Cardiac fibroblast (primary cell): ENCODE measurements around a stretch of chr11.

DNA sequence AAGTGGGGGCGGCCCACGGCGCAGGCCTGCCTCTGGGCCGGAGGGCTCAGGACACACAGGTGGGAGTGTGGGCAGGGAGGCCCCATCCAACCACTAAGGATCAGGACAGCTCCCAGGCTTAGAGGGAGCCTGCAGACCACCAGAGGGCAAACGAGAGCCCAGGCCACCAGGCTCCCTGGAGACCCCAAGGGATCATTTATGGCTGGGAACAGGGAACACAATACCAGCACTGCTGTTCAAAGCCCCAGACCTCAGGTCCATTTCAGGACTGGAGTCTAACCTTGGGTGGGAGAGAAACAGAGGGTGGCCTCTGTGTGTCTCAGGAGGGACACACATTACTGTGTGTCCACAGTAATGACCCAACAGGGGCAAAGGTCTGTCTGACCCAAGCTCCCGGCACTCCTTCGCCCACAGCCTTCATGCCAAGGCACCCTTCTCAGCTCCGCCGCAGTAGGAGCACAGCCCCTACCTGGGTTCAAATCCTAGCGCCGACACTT is 8.5 kb downstream of the EHD1 start:
- RRBS: no CpG with 5 or more reads among the region's 11 CpGs

- RRBS: no CpG with 5 or more reads among the region's 9 CpGs
These were observed 2.5 kb downstream of the EHD1 start for GRCh38 chr11:64875894-64876427.

DNA sequence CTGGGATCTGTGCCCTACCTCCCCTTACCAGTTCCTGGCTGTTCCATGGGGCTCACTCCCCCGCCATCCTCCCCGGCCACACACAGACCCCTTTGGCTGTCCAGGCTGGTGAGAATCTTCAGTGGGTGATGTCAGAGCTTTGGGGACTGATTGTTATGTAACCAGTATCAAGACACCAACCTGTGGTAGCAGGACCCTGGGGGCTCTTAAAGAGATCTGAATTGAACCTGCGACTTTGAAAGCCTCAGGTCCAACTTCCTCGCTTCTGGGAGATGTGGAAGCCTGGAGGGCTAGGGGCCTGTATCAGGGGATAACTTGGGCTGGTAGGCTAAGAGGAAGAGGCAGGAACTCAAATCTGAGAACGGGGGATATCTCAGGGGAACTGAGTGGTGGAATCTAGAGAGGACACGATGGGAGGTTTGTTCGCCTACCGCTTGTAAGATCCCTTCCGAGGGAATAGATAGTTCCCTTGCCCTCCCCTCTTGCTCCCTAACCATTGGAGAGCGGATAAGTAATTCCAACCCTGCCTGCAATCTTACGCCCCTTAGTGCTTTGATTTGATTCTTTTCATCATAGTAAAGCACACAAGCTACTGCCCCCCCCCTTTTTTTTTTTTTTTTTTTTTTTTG is 1.3 kb upstream of the EHD1 start:
- RRBS: no CpG with 5 or more reads among the region's 11 CpGs

GRCh38 chr11:64906488-64906944 is 10.5 kb downstream of the ATG2A start:
- RRBS: no CpG with 5 or more reads among the region's 11 CpGs

- RRBS: no CpG with 5 or more reads among the region's 12 CpGs
These were observed 8.7 kb downstream of the ATG2A start for GRCh38 chr11:64908295-64908688.

- RRBS: 76% methylated on average over 5 of the region's 24 CpGs
These were observed 2.2 kb downstream of the PPP2R5B start for GRCh38 chr11:64926550-64927172.

DNA sequence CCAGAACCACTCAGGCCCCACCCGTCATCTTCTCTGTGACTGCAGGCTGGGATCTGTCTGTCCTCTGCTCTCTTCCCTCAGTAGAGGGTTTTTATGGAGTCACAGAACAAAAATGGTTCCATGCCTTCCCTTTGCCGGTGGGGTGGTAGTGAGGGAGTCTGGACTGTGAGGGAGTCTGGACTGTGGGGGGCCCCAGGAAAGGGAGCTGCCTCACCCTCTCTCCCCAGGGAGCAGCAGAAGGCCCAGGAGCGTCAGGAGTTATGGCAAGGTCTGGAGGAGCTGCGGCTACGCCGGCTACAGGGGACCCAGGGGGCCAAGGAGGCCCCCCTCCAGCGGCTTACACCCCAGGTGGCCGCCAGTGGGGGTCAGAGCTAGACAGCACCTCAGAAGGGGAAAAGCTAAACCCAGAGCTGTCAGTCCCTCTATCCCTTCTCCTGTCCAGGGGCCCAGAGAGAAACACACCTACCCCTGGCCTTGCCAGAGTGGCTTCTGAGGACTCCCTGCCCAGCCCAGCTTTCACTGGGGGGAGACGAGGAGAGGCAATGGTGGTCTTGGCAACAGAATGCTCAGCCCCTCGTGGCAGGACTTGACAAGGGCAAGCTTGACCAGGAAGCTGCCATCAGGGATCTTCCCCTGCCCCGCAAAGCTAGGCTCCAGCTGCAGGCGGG is 2.1 kb downstream of the GPHA2 start:
- RRBS: no CpG with 5 or more reads among the region's 12 CpGs

DNA sequence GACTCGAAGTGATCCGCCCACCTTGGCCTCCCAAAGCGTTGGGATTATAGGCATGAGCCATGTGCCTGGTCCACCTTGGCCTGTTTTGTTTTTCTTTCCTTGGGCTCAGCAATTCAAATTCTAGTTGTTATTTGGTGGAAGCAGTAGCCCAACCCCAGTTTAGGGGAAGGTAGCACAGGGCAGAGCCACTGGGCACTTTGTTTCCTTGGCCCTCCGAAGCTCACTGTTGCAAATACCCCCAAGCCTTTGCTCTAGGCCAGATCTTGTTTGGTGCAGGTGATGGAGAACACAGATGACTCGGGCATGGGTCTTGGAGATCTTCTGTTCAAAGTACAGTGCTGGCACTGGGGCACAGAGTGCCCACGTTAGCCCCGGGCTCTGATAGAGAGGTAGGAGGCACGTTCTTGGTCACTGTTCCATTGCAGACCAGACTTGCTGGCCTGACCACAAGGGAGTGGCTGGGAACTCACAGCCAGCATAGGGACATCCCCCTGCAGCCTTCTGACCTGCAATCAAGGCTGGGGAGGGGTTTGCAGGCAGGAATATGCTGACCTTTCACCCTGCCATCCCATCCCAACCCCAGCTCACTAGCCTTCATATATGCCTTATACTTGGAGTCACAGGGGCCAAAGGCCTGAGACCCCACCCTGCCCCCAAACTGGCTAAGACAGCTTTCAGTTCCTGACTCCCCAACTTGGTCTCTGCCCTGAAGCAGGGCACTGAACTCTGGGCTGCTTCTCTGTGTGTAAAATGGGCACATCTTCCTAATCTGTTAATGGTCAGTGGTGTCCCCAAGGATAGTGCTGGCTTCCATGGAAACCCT is 4.5 kb downstream of the MRPL49 start:
- RRBS: no CpG with 5 or more reads among the region's 8 CpGs

DNA sequence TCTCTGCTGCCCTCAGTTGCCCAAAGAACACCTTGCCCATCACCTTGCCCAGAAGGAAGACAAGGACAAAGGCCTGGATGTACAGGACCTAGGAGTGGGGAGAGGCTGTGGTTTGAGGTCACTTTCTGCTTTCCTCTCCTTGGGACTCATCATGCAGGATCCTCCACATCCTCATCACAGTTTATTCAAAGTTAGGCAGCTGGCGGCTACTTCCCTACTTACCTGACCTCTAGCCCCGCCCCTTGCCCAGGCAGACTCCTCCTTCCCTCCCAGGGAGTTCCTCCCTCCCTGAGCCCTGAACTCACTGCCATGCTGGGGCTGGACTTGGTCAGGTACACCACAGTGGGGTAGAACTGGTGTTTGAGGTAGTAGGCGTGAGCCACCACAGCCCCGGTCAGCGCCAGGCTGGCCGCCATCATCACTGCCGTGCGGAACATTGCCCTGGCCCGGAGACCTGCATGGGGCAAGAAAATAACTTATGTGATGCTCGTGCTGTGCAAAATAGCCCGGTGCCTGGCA is 1.1 kb downstream of the SYVN1 start:
- RRBS: 8% methylated on average over 6 of the region's 11 CpGs

- RRBS: no CpG with 5 or more reads among the region's 11 CpGs
These were observed 16.5 kb upstream of the SYVN1 start for GRCh38 chr11:65150585-65151492.

- RRBS: no CpG with 5 or more reads among the region's 3 CpGs
These were observed 17.2 kb upstream of the SYVN1 start for GRCh38 chr11:65151493-65151901.

- RRBS: no CpG with 5 or more reads among the region's 11 CpGs
These were observed 26.2 kb downstream of the CAPN1 start for GRCh38 chr11:65207891-65208400.

DNA sequence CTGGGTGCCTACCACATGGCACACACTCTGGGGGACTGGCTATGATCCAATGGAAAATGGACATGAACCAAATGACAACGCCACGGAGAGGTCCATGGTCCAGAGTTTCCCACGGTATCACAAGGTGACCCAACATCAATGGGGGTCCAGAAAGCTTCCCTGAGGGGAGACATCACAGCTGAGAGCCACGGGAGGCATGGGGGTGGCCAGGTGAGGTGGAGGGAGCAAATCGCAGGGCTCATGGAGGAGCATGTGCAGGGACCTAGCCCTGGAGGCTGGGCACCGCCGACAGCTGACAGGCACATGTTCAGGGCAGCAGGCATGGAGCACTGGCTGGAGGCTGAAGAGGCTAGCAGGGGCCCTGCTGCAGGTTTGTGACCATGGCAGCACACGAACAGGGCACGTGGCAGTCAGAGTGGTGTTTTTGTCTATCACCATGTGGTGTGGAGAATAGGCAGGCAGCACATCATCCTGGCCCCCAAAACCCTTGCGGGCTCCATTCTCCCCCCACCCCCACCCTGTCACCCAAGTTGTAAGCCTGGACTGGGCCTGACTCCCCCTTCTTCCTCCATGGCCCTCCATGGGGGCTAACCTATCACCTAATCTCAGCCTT is 10.1 kb upstream of the CDC42EP2 start:
- RRBS: no CpG with 5 or more reads among the region's 10 CpGs

DNA sequence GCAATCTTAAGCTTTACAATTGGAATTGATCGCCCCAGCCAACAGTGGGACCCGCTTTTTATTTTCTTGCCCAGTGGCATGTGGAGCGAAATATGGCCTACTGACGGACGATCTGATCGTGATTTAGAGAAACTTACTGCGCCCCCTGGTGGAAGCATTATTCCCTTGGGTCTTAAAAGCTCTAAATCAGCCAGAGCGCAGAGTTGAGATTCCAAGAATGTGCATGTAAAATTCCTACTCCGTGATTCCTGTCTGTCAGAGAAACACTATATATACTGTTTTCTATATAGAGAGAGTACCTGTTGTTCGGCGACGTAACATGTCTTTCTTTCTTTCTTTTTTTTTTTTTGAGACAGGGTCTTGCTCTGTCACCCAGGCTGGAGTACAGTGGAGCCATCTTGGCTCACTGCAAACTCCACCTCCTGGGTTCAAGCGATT is 3.7 kb upstream of the DPF2 start:
- RRBS: no CpG with 5 or more reads among the region's 13 CpGs

DNA sequence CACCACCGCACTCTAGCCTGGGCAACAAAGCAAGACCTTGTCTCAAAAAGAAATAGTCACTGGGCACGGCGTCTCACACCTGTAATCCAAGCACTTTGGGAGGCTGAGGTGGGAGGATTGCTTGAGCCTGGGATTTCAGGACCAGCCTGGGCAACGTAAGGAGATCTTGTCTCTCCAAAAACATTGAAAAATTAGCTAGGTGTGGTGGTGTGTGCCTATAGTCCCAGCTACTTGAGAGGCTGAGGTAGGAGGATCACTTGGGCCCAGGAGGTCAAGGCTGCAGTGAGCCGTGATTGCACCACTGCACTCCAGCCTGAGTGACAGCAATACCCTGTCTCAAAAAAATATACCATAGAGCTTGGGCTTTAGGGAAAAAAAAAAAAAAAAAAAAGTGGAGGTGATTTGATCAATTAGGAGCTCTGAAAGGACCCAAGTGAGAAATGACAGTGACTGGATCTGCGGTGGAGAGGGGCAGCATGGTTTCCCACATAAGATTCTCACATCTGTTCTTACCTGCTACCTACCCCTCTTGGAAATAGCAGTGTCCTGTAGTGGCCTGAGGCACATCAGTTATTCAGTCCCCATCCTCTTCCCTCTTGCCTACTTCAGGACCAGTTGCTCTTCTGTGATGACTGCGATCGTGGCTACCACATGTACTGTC is 6.2 kb upstream of the TIGD3 start:
- RRBS: no CpG with 5 or more reads among the region's 8 CpGs

DNA sequence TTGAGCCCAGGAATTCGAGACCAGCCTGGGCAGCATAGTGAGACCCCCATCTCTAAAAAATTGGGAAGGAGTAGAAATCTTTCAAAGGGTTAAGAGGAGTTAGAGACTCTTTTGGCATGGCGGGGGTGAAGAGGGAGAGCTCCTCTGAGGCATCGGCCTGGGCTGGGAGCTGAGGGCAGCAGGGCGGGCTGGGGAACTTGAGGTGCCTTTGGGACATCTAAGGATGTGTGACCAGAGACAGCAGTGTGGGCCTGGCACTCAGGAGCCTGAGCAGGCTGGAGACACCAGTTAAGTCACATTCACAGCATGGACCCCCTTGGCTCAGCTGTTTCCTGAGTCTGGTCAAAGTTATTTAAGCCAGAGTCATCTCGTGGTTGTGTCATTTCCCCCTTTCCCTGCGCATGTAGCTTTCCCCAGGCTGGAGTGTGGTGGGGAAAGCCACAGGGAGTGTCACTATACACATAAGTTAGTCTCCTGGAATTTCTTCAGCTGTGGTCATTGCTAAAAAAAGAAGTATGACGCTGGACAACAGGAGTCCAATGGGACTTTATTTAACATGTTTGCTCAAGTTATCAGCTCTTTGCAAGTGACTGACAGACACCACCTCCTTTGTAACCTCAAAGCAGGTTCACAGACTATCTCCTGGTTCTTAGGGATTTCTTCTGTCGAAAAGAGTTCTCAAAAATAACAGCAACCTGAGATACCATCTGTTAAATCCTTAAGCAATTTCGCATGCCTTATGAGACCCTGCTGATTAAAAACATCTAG is 11.4 kb downstream of the SLC25A45 start:
- RRBS: no CpG with 5 or more reads among the region's 9 CpGs

- RRBS: no CpG with 5 or more reads among the region's 2 CpGs
These were observed 49.9 kb downstream of the FRMD8 start for GRCh38 chr11:65436405-65436650.

GRCh38 chr11:65449945-65450144 is 63.4 kb downstream of the FRMD8 start:
- RRBS: no CpG with 5 or more reads among the region's 9 CpGs

DNA sequence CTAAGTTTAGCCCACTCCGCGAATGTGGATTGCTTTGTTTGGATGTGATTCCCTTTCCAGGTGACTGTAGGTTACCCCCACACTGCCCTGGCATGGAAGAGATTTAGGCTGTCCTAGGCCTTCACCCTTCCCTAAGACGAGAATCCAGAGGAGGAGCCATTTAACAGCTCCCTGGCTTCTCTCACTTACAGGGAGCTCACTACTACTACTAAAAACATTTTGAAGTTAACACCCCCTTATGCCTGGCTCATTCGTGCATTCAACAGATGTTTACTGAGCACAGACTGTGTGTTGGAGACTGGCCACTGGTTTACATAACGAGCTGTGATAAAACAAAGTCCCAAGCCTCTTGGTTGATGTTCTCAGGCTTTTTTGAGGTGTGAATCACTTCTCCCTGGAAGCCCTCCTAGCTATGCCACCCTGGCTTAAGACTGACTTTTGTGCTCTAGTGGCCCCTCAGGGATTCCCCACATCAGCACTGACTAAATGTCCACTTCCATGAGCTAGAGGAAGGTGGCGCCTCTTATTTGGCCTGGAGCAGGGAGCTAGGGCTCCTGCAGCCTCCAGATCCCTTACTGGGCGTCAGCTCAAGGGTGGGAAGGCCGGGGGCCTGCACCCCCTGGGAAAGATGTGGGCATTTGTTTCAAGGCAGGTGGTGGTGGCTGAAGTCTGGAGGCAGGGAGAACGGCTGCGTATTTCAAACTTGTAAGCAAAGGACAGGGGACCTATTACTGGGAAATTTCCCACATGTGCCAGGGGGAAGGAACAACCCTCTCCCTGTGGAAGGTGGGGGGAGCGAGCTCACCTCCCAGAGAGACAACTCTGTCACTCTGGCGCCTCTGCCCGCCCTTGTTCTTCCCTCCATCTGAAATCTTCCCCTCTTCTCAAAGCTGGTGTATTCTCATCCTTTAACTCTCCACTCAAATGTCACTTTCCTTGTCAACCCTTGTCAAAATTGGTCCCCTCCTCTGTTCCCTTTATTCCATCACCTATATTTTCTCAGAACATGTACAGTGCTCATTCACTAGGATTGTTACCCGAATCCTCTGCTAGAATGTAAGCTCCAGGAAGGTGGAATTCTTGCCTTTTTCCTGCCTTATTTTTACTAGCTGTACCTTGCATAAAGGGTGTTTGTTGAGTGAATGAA is 45.4 kb upstream of the SCYL1 start:
- RRBS: no CpG with 5 or more reads among the region's 14 CpGs

GRCh38 chr11:65487404-65487773 is 37.5 kb upstream of the SCYL1 start:
- RRBS: no CpG with 5 or more reads among the region's 2 CpGs